Pericardium (tissue), 1 donor: ENCODE results near the gene OBP2B.

- RRBS, result no CpG with 5 or more reads among the region's 6 CpGs
Measured at GRCh38 chr9:132318896-132319917, 35.6 kb downstream of the SETX start.

- RRBS, result no CpG with 5 or more reads among the region's 5 CpGs
Measured at GRCh38 chr9:132328630-132329183, 26.1 kb downstream of the SETX start.

- RRBS, result 93% methylated on average over 5 of the region's 23 CpGs
Measured at GRCh38 chr9:132498962-132499464, 83.4 kb upstream of the BARHL1 start.

GRCh38 chr9:132679289-132679742, 9.1 kb downstream of the GTF3C4 start:
- RRBS, result no CpG with 5 or more reads among the region's 8 CpGs

DNA sequence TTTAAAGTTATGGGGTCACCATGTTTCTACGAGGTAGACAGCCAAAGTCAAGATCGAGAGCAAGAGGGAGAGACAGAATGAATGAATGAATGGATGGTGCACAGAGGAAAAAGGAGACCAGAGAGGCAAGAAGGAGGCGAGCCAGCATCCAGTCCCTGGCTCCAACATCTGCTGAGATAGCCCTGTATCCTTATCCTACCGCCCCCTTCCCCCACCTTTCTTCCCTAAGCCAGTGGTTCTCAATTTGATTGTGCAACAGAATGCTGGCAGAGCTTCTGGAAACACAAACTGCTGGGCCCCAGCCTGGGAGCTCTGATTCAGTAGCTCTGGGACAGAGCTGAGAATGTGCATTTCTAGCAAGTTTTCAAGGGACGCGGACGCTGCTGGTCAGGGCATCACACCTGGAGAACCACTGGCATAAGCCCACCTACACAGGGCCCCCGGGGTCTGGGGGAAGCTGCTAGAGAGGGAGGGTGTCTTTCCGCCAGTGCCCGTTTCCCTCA, 21.1 kb downstream of the AK8 start:
- RRBS, result no CpG with 5 or more reads among the region's 10 CpGs

DNA sequence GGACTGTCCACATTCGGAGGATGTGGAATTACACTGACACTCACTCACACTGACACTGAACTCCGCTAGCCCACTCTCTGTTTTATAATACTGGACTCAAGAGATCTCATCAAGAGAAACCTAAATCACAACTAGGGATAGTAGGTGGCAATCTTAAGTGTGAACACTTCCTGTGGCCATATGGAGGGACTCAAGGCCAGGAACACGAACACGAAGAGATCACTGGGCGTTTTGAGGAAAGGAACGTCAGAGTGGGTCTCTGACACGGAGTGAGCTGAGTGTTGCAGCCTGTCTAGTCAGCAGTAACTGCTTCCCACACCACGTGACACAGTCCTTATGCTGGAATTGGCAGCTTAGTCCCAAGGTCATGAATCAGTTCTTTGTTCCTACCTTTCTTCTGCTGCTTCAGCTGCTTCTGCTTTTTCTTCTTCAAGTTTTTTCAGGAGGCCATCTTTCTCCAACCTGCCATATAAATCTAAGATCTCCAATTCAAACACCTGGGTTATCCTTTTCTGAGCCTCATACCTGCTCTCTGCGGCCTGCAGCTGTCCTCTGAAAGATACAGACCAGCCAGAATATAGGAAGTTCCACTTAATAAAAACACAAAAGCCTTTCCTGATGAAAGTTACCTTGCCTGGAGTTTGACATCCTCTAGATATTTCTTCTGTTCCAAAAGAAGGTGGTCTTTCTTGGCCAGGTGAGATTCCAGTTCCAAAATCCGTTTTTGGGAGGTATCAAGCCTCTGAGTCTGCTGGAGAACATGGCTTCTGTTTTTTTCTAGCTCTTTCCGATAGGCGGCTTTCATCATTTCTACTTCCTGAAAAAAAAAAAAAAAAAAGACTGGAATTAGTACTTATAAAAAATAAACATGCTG, 18.3 kb downstream of the SPACA9 start:
- RRBS, result no CpG with 5 or more reads among the region's 12 CpGs

DNA sequence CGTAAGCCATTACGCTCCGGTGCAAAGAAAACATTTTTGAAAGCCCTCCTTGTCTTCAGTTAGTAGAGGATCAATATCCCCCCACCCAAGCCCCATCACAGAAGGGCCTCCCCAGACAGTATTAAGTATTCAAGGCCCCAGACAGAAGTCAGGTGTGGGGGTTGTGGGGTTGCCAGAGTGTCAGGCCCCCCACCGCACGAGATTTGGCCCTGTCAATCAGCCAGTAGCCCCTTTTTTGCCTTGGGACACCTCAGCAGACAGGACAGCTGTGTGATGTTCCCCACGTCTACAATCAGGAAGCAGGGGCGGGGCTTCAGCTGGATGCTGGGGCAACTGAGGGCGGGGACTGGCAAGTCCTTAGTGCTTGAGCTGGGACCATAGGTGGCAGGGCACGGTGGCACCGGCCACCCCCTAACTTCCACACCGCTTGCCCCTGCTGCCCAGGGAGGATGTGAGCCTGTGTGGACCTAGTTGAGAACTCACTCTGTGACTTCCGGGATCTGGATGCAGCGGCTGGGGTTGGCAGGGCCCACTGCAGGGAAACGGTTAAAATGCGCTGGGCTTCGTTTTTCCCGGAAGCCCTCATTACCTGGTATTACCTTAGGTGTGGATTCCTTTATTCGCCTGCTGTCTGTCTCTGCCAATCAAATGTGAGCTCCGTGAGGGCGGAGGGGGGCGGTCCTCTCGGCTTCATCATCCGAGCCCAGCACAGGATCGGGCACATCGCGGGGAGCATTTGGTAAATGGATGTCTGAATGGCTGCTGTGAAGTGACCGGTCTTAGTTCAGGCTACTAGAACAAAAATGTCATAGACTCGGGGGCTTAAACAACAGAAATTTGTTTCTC, 7.6 kb upstream of the GTF3C5 start:
- RRBS, result 60% methylated on average over 8 of the region's 28 CpGs

DNA sequence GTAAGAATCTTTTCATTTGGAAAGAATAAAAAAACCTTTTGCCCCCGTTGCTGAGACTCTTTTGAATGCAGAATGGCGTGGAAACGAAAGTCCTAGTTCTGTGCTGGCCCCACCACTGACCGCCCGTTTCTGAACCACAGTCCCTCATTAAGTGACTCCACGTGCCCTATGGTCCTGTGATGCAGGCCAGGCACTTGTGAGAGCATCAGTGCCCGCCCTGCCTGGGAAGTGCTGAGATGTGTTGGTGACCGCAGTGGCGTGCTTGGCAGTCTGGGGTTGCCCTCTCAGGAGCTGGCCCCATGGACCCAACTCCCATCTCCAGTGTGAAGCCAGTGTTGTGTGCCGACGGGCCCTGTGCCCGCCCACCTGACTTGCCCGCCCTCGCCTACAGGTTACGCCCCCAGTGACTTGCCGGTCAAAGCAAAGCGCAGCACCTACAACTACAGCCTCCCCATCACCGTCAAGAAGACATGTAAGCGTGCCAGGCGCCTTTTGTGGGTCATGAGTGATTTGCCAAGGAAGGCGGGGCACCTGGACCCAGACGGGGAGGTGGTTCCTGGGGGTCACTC, 7.7 kb upstream of the CEL start:
- RRBS, result no CpG with 5 or more reads among the region's 22 CpGs

GRCh38 chr9:133066725-133067527, 5.1 kb downstream of the CEL start:
- RRBS, result no CpG with 5 or more reads among the region's 24 CpGs

GRCh38 chr9:133101784-133102376, 19.2 kb downstream of the RALGDS start:
- RRBS, result no CpG with 5 or more reads among the region's 13 CpGs

DNA sequence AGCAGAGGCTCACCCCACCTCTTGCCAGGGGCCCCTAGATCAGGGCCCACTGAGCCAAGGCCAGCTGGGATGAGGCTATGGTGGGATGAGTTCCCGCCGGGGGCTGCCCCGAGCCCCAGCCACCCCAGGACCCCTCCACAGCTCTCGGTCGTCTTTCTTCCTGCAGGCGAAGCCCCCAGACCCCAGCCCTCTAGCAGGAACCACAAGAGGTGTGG, 11.8 kb downstream of the RALGDS start:
- RRBS, result no CpG with 5 or more reads among the region's 6 CpGs

GRCh38 chr9:133113802-133114446, 7.1 kb downstream of the RALGDS start:
- RRBS, result no CpG with 5 or more reads among the region's 15 CpGs

GRCh38 chr9:133117204-133118506, 3.4 kb downstream of the RALGDS start:
- RRBS, result no CpG with 5 or more reads among the region's 22 CpGs

DNA sequence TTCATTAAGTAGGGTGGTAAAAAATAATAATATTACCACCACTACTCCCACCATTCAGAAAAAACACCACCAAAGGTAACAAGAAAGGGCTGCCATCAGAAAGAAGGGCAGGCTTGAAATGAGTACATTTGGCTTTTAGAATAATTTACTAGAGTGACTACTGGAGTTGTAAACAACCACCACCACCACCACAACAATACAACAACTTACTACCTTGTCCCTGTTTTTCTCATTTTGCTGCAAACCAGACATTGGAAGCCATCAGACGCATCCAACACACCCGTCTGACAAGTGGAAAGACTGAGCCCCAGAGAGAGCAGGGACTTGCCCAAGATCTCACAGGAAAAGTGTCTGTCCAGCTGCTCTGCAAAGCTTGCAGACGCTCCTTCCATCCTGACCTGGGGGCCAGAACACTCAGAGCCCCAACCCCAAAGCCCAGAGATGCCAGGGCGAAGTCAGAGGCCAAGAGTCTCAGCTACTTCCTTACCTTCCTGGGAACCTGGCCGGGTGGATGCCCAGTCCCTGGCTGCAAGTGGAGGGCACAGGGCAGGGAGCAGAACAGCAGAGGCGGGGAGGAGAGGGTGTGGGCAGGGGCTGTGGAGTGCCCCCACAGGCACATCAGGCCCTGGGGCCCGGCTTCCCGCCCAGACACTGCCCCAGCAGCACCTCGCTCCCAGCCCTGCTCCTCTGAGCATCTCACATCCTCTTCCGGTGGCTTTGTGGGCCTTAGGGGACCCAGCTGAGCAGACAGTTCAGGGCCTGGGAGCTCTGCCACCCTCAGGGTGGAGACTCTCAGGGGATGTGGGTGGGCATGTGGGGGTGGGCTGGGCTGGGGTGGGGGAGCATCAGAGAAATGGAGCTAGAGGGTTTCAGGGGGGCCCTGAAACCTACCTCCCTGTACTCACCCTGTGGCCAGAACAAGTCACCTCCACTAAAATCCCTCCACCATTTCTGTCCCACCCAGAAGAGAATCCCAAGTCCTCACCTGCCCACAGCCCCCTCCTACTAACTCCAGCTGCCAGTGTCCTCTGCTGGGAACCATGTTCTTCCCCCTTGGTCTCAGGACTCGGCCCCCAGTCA, 9.8 kb upstream of the RALGDS start:
- RRBS, result 48% methylated on average over 3 of the region's 11 CpGs

DNA sequence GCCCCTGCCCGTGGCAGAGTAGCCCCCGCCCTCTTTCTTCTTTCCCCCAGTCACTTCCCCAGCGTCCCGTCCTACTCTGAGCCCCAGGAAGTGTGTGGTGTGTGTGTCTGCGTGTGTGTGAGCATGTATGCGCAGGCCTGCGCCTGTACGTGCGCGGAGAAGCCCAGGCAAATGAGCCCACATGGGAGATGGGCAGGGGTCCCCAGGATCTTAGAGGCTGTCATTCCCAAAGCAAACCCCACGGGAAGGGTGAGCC, 15.3 kb downstream of the GBGT1 start:
- RRBS, result no CpG with 5 or more reads among the region's 11 CpGs

DNA sequence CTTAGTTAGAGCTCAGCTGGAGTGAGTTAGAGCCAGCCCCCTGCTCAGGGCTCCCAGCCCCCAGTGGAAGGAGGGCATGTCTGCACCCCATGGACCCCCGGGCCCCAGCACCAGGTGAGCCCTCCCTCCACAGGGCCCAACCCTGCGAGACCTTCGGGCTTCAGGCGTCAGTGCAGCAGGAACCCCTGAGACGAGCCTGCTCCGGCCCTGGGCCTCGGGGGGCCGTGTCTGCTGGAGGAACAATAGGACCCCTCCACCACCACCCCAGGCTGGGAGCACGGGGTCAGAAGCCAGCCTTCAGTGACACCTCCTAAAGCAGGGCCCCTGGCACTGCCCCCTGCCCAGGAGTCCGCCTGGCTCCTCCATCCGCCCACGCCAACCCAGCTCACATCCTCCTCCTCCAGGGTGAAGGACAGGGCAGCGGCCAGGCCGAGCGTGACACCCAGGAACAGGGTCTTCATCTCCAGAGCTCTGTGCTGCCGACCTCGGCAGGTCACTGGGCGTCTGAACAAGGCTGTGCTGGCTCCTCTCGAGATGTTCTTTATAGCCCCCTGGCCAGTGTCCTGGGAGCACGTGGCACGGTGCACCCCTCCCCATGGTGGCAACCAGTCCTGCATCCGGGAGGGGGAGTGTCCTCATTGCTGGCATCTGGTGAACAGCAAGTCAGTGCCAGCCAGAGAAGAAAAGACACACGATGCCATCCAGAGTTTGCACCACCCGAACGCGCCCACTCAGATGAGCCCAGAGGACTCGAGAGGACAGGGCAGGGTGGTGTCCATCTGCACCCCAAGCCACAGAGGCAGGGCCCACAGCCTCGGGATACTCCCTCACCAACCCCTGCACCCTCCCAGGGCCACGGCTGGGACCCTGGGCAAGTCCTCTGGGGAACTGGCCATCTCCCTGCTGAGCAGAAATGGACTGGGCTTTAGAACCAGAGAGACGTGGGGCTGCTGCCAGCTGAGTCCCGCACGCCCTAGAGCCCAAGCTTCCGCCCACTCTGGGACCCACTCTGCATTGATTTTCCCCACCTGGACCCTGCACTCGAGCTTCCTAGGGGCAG, at the start of gene OBP2B:
OBP2B (minus strand) TSS at position 512 of the 1,060 bp plus-strand sequence.
- RRBS, result no CpG with 5 or more reads among the region's 34 CpGs

GRCh38 chr9:133257811-133258535, 48.9 kb upstream of the OBP2B start:
- RRBS, result no CpG with 5 or more reads among the region's 16 CpGs

DNA sequence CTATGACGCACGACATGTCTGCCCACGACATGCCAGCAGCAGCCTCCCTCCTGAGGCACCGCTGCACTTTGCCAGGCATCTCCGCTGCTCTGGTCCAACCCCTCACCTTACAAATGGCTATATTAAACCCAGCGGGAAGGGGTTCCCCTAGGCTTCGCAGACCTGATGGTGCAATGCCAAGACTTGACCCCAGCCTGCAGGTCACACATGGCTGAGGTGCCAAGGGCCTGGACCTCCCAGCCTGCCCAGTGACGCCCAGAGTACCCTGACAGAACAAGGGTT, 8.0 kb downstream of the SURF4 start:
- RRBS, result no CpG with 5 or more reads among the region's 8 CpGs

DNA sequence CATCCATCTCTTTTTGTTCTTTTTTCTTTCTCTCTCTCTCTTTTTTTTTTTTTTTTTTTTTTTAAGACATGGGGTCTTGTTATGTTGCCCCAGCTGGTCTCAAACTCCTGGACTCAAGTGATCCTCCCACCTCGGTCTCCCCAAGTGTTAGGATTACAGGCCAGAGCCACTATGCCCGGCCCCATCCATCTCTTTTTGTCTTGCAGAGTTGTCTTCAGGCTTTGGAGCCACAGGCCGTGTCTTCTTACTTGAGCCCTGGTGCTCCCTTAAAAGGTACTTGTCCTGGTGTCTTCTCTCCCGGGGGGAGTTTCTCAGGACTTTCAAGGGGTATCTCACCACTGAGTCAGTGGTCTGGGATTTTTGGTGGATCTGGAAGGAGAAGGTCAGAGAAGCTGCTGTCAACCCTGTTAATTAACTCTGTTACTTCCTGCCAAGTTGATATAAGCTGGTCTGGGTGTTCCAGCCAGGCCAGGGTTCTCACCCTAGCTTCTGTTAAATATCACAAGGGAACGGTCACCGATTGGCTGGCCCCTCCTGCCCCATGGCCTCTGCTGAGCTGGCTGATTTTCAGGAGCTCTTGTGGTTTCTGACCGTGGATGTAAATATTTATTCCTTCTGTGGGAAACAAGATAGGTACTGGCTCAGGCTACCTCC, 855 bp downstream of the ADAMTS13 start:
- RRBS, result no CpG with 5 or more reads among the region's 7 CpGs

- RRBS, result 45% methylated on average over 6 of the region's 19 CpGs
Measured at GRCh38 chr9:133560198-133560829, 25.8 kb downstream of the ADAMTSL2 start.